SUDHL5 (cell line): ENCODE data around the genes ABLIM2, USP17L5 and DEFB131A.

- PRO-cap: bidirectional peak, plus-strand start at chr4:8159079, minus-strand start at chr4:8158805
Measured at GRCh38 chr4:8158274-8159585, at the start of gene ABLIM2. Gene ABLIM2, minus strand, starts transcription at chr4:8158813.

- PRO-cap: no peak
Measured at GRCh38 chr4:8165270-8165754, 6.7 kb upstream of the ABLIM2 start.

- PRO-cap: no peak
Measured at GRCh38 chr4:8181539-8182548, 17.2 kb upstream of the SH3TC1 start.

DNA sequence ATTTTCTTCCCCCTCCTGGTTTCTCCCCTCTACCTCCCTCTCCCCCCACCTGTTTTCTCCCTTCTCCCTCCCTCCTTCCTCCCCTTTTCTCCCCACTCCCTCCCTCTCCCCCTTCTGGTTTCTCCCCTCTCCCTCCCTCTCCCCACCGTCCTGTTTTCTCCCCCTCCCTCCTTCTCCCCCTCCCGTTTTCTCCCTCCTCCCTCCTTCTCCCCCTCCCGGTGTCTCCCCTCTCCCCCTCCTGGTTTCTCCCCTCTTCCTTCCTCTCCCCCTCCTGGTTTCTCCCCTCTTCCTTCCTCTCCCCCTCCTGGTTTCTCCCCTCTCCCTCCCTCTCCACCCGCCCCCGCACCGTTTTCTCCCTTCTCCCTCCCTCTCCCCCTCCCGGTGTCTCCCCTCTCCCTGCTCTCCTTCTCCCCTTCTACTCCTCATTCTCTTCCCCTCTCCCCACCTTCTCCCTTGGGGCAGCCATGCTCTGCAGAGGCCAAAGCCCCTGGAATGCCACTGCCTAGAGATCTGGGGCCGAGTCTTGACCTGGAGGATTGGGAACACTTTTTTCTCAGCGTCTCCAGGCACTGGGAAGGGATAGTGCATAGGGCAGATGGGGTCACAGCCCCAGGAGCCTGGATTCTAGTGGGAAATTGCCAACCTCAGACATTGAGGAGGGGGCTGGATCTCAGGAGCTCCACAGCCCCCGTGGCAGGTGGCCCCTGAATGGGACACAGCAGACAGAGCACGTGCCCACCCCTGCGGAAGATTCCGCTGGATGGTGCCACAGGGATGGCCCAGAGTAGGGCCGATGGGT, 12.2 kb downstream of the SH3TC1 start:
- PRO-cap: no peak

- PRO-cap: no peak
Measured at GRCh38 chr4:8216760-8217322, 17.8 kb downstream of the SH3TC1 start.

DNA sequence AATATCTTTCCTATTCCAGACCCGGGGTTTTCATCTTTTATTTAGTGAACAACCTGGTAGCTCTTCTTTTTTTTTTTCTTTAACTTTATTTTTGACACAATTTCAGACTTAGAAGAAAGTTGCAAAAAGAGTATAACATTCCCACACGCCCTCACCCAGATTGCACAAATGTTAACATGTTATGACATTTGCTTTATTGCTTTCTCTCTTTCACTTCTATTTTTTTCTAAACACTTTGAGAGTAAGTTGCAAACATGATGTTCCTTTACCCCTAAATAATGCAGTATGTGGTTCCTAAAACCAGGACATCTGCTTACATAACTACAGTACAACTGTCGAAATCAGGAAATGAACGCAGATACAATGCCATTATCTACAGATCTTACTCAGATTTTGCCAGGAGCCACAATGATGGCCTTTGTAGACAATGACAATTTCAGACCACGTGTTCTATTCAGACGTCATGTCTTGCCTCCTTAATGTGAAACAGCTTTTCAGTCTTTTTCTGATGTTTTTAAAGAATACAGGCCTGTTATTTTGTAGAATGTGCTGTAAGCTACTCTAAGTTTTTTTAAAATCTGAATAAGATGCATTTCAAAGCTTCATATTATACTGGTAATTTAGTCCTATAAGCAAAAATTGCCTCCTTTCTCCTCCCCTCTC, 22.4 kb downstream of the SH3TC1 start:
- PRO-cap: no peak

- PRO-cap: no peak
Measured at GRCh38 chr4:8227709-8228872, 29.0 kb downstream of the SH3TC1 start.

DNA sequence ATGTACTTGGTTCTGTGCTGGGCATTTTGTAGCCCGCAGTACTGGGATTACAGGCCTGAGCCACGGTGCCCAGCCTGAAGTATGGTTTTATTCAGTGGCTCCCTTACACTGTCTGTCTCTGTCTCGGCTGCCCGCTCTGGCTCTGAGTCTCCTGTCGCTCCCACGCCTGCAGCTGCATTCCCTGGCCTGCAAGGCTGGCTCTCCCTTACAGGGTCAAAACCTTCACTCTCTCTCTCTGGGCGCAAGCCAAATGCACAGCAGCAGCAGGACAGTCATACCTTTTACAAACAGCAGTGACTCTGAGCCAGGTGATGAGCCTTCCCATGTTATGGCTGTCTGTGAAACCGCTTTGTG, 72.1 kb downstream of the HTRA3 start:
- PRO-cap: no peak

GRCh38 chr4:8352091-8352307, 82.4 kb downstream of the HTRA3 start:
- PRO-cap: no peak

- PRO-cap: bidirectional peak, plus-strand start at chr4:8398656, minus-strand start at chr4:8398606
Measured at GRCh38 chr4:8398274-8399000, 42.1 kb downstream of the ACOX3 start.

- PRO-cap: no peak
Measured at GRCh38 chr4:8399001-8399339, 41.6 kb downstream of the ACOX3 start.

- PRO-cap: no peak
Measured at GRCh38 chr4:8451479-8452067, 11.0 kb downstream of the TRMT44 start.

- PRO-cap: no peak
Measured at GRCh38 chr4:8475631-8476343, 35.2 kb downstream of the TRMT44 start.

- PRO-cap: no peak
Measured at GRCh38 chr4:8956178-8956597, 84.5 kb upstream of the HMX1 start.

- PRO-cap: no peak
Measured at GRCh38 chr4:9339246-9339549, at the start of gene USP17L5. Gene USP17L5, plus strand, starts transcription at chr4:9339403.

DNA sequence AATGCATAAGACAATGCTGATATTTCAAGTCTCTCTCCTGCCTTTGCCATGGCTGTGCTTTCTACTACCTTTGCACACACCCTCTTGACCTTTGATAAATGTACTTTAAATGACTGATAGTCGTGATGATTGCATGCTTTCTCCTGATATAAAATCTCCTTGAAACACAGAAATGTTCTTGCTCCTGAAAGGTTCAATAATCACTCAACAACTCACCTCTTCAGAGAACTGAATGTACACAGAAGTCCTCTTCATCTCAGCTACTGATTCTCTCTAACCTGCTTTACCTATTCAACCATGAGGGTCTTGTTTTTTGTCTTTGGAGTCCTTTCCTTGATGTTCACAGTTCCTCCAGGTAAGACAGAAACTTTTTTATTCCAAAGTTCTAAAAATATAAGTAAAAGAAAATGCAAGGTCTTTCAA, at the start of gene DEFB131A:
DEFB131A (plus strand) TSS at position 178 of the 423 bp plus-strand sequence.
- PRO-cap: no peak

DNA sequence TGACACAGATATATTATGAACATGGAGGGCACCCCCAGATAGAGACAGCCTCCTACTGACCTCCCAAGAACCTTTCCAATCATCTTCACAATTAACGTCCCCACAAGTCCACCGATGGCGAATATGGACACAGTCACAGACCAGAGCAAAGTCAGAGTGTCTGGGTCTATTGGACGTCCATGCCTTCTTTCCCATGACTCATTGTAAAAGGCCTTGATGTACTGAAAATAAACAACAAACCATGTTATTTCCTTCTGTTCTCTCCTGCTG, 24.6 kb downstream of the SLC2A9 start:
- PRO-cap: no peak

- PRO-cap: no peak
Measured at GRCh38 chr4:10031311-10032055, 10.2 kb upstream of the SLC2A9 start.

- PRO-cap: no peak
Measured at GRCh38 chr4:10113778-10115083, 2.4 kb downstream of the WDR1 start.

- PRO-cap: no peak
Measured at GRCh38 chr4:10162270-10162769, 45.7 kb upstream of the WDR1 start.